CD14-positive monocyte (primary cell): Measurements from ENCODE around the genes CASS4 and SPO11.

DNA sequence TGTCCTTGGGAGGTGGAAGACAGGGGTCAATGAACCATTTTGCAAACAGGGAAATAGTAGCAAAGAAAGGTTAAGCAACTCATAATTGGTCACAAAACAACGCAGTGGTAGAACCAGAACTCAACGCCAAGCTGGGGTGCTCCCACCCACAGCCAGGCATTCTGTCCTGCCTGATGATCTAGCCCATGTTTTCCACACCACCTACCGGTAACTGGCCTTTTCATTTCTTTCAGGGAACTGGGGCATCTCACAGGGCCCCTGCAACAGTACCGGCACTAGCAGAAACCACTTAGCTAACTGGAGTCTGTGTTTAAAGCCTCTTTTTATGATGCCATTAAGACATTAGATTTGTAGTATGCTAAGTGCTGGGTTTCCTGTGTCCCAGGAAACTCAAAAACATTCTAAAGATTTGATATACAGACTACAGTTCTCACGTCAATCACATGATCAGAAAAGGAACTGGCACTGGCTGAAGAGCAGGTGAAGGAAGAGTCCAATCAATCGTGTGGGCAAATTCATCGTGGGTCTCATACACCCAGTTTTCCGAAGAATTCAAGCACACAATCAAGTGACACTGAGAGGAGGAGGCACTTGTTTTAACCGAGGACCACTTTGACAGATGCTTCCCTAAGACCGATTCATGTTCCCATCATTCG lies 13.7 kb downstream of the ZNF217 start:
- CAGE, long polyA plus RNA: no peak

DNA sequence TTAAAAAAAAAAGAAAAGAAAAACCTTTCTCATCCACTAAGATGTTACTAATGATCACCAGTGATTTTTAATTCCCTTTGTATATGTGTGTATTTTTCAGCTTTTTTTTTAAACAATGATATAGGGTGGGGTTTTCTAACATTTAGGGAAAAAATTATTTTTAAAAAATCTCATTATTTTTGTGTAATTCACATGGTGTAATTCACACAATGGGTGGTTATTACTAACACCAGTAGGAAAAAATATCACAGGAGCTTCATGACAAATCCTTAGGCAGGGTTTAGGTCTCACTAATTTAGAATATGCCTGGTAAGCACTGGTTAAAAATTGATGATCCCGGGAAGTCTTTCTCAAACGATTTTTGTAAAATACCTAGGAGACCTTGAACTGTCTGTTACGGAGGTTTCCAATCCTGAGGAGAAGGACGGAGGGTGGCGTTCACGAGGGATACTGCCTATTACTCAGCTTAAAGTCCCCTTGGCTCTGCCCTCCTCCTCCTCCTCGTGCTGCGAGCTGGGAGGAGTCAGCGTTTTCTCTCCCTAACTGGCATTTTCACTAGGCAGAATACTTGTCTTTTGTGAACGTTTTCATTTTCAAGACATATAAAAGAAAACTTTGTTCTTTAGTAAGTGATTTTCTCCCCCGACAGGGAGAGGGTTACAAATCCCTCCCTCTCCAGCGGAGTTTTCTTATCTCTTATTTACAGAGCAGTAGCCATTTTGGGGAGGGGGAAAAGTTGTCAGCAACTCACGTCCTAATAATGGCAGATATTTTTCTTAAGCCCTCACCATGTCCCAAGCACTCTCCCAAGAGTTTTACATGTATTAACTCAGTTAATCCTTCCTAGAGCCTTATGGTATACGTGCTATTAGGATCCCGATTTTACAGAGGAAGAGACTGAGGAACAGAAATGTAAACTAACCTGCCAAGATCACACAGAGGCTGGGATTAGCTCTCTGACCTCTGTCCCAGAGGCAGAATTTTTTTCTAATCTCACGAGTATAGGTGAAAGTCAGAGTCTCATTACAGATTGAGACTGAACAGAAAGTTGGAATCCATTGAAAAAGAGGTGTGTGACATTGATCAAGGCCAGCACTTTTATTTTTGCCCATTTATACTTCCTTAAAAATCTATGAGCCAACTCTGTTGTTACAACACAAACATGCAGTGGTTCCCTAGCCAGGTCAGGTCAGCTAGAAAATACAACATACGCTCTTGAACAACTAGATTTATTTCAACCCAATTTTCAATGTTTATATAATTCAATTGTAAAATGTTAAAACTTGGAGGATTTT lies 29.9 kb upstream of the ZNF217 start:
- CAGE, long polyA plus RNA: no peak

GRCh38 chr20:53712567-53713108 lies 119.0 kb upstream of the ZNF217 start:
- CAGE, long polyA plus RNA: no peak

- CAGE, long polyA plus RNA: no peak
Measured at GRCh38 chr20:53739624-53739865, 145.9 kb upstream of the ZNF217 start.

GRCh38 chr20:53914531-53915171 lies 155.7 kb downstream of the BCAS1 start:
- CAGE, long polyA plus RNA: no peak

GRCh38 chr20:54068273-54068947 lies 2.0 kb downstream of the BCAS1 start:
- CAGE, long polyA plus RNA: no peak

DNA sequence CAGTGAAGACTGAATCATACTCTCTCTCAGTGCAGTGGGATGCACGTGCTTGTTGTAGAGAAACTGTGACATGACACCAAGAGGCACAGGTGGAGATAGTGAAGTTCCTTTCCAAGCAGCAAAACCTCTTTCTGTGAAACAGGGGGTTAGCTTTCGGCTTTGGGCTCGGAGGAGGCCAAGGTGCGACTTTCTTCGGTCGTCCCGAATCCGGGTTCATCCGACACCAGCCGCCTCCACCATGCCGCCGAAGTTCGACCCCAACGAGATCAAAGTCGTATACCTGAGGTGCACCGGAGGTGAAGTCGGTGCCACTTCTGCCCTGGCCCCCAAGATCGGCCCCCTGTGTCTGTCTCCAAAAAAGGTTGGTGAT lies 599.0 kb downstream of the DOK5 start:
- CAGE, long polyA plus RNA: no peak

GRCh38 chr20:56348252-56348810 lies 10.4 kb upstream of the FAM210B start:
- CAGE, long polyA plus RNA: no peak

DNA sequence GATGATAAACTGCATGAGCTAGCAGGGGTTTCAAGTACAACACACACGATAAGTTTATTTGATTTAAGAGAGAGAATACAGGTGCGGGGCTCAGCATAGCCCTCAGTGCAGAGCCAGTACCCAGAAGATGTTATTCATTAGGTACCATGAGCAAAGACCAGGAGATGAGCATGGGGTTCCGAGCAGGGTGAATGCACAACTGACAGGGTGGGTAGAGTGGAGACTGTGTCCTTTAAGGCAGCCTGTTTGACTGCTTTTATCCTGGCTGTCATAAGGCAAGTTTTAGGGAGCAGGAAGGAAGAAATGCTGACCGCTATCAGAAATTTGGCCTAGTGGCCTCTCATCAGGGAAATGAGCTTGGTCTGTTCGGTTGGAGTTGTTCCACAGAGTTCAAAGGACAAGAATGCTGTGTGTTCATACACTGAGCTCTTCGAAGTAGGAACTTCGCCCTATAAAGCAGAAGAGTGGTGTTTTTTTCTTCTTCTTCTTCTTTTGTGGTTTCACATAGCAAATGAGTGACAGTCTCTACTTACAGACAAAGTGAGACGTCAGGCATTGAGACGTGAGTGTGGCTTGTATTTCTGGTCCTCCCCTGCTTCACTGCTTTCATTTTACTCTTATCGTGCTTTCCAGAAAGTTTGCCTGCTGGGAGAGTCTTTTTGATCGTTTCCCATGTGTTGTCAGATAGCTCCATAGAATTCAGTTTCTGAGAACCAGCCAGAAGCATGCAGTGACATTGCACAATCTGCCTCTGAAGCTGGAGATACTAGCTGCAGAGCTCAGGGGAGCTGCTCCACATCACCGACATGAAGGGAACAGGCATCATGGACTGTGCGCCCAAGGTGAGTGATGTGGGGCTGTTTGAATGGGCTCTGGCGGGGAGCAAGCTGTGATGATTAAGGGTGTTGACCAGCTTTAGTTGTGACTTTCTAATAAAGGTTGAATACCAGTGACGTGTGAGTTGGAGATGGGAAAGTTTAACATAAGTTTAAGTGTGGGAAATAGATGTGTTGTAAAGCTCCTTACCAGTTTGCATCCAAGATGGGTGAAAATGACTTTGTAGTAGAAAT lies at the start of gene CASS4:
Gene CASS4, plus strand, starts transcription at position 608 of the 1,070 bp plus-strand sequence.
- CAGE, long polyA plus RNA: no peak

DNA sequence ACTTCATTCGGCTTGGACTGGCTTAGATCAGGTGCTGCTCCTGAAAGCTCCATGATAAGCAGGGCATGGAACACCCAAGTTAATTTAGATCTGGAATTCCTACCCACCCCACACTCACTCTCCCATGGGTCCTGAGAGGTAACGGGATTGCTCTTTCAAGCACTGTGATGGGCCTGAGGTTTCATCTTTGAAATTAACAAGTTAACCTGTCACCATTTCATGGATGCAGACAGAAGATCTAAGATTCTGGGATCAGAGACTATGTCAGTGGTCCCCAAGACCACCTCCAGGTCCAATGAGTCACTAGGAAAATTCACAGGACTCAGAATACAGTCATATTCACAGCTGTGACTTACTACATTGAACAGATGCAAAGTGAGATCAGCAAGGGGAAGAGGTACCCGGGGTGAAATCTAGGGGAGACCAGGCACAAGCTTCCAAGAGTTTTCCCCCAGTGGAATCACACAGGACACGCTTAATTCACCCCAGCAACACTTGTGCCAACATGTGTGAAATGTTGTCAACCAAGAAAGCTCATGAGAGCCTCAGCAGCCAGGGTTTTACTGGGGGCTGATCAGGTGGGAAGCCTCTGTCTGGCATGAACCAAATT lies 7.1 kb upstream of the RTF2 start:
- CAGE, long polyA plus RNA: no peak

GRCh38 chr20:56476812-56477260 lies 8.4 kb downstream of the RTF2 start:
- CAGE, long polyA plus RNA: no peak

- CAGE, long polyA plus RNA: no peak
Measured at GRCh38 chr20:56626374-56626735, 2.8 kb upstream of the TFAP2C start.

DNA sequence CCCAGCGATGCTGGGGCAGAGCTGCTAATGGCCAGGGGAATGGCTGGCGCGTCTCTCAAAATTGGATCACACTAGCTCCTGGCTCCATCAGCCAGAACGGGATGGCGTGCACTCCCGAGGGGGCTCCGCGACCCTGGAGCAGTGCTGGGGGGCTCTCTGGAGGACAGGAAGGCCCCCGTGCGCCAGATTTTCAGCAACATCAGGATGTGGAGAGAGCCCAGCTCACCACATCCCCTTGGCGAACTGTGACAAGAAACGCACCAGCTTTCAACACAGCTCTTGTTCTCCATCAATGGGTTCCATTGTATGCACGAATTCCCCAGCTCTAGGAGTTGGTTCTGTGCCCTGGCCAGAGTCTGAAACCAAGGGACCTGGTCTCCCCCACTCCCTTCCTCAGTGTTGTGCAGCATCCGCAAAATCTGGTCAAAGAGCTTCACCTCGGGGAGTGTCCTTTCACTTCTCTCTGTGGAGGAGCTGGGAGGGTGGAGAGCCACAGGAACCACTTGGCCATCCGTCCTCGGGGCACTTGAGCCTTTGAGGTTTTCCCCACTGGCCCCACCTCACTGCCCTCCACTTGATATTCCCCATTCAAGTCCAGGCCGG lies 74.2 kb downstream of the TFAP2C start:
- CAGE, long polyA plus RNA: no peak

DNA sequence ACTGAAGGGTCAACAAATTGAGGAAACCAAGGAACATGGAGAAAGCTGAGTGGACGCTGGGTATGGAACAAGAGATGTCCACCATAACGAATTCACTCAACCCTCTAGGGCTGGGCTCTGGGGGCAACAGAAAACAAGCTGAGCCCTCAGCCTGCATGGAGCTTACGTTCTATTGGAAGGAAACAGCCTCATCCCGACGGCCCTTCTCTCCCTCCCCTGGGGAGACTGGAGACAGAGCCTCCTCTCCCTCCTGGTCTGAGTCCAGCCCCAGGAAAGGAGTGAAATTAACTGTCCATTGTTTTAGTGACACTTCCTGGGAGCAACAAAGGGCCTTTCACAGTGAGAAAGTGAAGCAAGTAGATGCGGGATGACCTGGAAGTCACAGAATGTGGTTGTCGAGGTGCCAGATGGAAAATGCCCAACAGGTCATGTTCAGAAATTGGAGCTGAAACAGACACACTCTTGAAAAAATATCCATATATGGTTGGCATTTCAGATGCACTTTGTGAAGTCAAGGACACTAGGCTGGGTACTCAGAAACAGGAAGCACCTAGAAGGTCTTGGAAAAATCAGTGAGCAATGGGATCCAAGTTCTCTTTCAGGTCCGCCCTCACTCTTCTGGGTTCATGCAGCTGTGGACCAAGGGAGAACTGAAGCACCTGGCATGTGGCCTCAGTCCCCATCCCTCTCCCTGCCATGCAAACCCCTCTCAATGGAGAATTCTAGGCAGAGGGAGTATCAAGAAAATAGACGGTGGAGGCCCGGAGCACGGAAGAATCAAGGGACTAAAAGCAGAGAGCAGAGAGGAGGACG lies 77.9 kb downstream of the TFAP2C start:
- CAGE, long polyA plus RNA: no peak

DNA sequence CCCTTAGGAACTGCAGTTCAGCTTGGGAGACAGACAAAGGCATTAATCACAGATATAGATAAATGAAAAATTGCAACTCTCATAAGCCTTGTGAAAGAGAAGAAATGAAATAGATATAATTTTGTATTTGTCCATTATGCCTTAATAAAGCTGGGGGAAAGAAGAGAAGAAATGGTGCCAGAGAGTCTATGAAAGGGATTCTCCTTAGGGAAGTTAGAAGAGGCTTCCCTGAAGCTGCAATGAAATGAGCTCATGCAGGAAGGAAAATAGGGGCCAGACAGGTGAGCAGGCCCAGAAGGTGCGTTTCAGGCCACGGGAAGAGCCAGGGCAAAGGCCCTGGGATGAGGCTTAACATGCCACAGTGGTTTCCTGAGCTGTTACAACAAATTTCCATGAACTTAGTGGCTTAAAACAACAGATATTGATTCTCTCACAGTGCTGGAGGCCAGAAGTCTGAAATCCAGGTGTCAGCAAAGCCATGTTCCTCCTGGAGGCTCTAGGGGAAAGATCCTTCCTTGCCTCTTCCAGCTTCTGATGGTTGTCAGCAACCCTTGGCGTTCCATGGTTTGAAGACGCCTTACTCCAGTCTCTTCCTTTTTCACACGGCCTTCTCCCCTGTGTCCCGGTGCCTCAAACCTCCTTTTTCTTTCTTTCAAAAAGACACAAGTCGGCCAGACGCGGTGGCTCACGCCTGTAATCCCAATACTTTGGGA lies 167.9 kb downstream of the TFAP2C start:
- CAGE, long polyA plus RNA: no peak

DNA sequence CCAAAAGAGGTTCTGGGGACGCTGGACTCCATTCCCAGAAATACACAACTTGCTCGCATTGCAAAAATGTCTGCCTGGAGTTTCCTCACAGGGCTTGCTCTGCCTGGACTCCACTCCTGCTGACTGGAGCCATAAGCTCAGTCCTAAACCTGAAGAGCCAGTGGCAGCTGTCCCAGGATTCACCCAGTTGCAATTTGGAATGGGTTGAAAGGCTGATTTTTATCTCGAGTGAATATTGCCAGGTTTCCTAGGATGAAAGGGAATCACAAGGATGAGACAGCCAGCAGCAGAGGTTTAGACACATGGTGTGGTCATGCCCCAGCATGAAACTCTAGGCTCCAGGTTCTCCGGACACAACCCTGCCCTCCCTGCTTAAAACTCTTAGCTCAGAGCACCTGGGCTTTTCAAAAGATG lies 223.3 kb downstream of the BMP7 start:
- CAGE, long polyA plus RNA: no peak

DNA sequence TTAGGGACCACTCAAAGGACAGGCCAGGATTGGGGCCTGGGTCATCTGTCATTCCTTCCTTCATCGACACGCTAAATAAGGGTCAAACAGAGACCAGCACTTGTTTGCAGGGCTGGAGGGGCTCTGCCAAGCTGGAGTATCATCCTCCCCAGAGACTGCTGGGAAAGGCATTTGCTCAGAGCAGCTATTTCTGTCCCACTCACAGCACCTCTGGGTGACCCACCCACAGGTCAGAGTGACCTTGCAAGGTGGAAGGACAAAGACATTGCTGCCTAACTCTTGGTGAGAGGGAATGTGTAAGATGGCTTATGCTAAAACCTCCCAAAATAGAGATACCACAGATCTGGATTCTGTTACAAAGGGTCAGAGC lies 109.0 kb downstream of the BMP7 start:
- CAGE, long polyA plus RNA: no peak

- CAGE, long polyA plus RNA: no peak
Measured at GRCh38 chr20:57265094-57265493, 1.3 kb downstream of the BMP7 start.

GRCh38 chr20:57329489-57330066 lies at the start of gene SPO11:
TSS of gene SPO11 (plus strand) at chr20:57329803.
- CAGE, long polyA plus RNA: no peak

DNA sequence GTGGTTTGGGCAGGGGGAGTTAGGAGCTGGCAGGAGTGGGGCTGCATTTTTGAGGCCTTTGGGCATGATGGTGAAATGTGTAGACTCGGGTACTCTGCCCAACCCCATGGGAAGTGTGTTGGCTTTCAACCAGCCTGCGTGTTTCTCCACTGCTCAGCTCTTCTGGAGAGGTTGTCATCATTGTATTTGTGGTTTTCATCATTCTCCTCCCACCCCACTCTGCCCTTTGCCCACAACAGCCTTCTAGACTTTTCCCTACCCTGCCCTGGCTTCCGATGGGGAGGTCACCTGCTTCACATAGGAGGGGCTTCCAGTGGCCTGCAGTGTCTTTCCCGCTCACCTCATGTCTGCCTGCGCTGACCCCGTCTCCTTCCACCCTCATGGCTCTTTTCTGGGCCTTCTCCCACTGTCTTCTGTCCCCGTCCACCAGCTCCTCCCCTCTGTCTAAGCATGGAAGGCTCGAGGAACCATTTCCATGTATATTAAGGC lies 16.0 kb upstream of the RBM38 start:
- CAGE, long polyA plus RNA: no peak